ENCODE data around the genes C6orf136 and HLA-B.

DNA sequence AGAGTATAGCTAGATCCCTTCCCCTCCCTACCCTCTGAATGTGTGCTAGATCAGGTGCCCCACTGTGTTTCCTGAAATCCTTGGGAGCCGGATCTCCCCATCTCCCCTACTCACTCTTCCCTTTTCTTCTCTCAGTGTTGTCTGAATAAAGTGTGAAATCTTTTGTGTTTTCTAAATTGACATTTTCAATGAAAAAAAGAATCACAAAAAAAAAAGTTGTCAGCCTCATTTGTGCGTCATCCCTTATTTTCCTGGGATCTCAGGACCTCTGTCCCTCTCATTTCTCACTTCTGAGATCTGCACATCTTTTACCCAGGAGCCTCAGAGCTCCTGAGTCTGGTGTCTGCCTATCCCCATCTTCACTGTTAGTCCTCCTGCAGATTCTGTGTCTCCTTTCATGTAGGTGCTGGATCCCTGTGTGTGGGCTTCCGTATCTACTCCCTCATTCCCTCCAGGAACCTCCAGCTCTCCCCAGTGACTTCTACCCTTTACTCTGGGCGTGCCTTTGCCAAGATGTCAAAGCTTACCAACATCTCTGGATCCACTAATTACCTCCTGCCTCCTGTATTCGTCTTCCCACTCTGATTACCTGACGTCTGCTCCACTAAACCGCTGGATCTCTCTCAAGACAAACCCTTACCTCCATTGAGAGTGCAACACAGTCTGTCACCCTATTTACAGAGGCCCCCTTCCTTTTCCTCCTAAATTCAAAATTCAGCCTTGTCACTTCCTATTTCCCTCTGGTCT lies 2.3 kb upstream of the C6orf136 start:
- PRO-cap: no peak
- RRBS: no CpG with 5 or more reads among the region's 7 CpGs

DNA sequence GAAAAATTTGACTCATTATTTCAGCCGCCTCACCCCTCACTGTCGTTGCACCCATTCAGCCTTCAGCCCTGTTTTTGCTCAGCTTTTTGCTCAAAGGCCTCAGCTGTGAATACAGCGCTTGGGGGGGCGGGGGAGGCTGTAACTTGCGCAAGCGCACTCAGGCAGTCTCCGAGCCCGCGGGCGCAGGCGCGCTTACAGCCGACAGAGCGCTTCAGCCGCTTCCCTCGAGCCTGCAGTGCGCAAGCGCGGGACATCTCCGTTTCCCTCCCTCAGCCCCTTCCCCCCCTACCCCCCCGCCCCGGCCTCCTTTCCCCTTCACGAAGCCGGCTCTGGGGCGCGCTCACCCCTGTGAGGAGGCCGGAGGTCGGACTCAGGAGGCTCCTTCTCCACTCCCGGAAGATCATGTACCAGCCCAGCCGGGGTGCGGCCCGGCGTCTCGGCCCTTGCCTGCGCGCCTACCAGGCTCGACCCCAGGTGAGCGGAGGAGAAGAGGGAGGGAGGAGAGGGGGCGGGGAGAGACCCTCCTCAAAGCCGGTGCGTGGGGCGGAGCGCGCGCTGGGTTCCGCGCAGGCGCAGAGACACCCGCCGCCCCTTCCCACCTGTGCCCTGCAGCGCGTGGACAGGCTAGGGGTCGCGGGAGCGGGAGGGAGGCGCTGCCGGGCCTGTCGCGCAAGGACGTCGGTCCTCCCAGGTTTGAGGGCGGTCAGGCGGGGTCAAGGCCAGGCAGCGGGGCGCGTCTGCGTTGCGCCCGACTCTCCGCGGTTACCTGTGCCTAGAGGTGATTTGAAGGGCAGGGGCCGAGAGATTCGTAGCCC lies at the start of gene C6orf136:
Gene C6orf136, plus strand, starts transcription at position 304 of the 815 bp plus-strand sequence.
- PRO-cap: bidirectional peak, plus-strand start at position 339 of the sequence, minus-strand start at position 462 of the sequence
- RRBS: 5% methylated on average over 16 of the region's 73 CpGs

DNA sequence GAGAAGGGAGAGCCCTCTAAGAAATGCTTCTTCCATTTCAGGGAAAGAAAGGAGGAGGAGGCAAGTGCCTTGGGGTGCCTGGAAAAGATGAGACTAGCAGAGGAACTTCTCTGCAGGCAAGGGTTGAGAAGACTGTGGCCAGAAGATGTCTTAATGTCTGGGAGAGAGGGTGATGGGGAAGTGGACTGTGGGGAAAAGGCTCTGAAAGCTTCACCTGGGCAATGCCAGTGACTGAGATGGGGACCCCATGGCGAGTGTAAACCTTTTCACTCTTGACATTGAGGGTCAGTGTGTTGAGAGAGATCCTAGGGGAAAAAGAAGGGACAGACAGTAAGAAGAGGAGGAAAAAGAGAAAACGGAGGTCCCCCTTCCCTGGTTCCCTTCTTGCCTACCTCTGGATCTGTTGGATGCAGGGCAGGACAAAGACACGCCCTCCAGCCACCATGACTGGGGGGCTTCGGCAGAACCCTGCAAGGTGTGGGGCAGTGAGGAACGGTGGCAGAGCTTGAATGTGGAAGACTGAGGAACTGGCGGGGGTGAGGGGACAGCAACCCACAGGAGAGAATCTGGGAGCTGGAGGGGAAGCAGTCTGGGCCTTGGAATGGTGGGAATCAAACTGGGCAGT lies 975 bp downstream of the FLOT1 start:
- PRO-cap: no peak
- RRBS: no CpG with 5 or more reads among the region's 6 CpGs

GRCh38 chr6:30765359-30765820 lies 21.0 kb upstream of the IER3 start:
- PRO-cap: no peak
- RRBS: no CpG with 5 or more reads among the region's 2 CpGs

DNA sequence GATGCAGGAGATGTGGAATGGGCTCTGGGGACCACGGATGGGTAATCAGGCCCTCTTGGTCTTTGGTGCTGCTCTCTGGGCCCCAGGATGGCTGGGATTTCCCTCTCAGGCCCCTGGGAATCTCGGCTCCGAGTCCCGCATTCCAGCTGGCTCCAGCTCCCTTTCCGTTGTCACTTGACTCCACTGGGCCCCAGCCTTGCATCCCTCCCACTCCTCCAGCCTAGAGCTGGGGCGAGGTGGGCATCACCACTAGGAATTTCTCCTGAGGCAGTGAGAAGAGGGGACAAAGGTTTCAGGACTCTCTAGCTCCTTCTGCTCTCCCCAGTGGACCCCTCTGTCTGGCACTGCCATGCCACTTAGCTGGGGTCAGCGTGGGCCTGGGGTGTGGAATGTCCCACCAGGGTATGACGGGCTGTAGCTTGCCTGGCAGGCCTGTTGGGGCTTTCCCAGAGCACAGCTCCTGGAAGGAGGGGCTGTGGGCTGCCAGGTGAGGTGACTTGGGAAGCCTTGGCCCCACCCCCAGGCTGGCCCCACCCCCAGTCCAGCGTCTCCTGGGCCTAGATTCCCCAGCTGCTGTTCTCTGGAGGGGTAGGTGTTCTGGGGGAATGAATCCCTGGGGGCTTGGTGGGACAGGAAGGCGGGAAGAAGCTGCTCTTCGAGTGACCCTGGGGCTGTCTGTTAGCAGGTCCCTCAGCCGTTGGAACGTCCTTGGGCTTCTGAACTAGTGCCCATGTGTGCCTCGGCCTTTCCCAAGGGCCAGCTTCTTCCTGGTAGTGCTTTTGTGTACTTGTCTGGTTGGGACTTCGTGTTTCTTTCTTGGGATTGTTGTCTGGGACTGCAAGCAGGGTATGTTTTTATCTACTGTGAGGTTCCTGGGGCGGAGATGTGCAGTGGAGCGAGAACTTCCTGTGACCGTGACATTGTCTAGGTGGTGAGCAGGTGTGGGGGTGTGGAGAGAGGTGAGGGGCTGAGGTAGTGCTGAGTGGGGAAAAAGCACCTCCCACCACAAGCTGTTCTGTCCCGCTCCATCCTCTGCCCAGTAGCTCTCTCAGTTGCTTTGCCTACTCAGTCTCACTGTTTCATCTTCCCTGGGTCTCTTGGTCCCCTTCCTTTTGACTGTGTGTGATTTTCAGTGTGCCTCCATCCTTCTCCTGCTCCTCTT lies 1.5 kb upstream of the DDR1 start:
- PRO-cap: bidirectional peak, plus-strand start at position 539 of the sequence, minus-strand start at position 455 of the sequence
- RRBS: no CpG with 5 or more reads among the region's 19 CpGs

GRCh38 chr6:30890212-30890773 lies 6.0 kb downstream of the DDR1 start:
- PRO-cap: no peak
- RRBS: no CpG with 5 or more reads among the region's 8 CpGs

DNA sequence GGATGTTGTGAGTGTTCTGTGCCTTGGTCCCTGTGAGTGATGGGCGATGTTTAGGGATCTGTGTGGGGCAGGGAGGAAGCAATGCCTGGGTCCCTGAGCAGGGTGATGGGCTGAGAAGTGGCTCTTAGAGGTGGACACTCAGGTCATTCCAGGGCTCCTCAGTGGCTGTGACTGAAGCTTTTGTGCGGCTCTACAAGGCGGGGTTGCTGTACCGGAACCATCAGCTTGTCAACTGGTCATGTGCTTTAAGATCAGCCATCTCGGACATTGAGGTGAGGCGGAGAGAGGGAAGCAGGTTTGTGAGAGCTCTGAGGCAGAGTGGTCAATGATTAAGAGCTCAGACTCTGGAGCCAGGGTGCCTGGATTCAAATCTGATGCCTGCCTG lies 2.9 kb downstream of the VARS2 start:
- PRO-cap: no peak
- RRBS: no CpG with 5 or more reads among the region's 6 CpGs

- PRO-cap: no peak
- RRBS: no CpG with 5 or more reads among the region's 3 CpGs
These were observed 217 bp upstream of the MUC21 start for GRCh38 chr6:30983374-30983628.

- PRO-cap: no peak
- RRBS: no CpG with 5 or more reads among the region's 8 CpGs
These were observed 11.6 kb upstream of the MUC22 start for GRCh38 chr6:30998672-30999105.

GRCh38 chr6:31053224-31053587 lies 42.9 kb downstream of the MUC22 start:
- PRO-cap: no peak
- RRBS: no CpG with 5 or more reads among the region's 4 CpGs

GRCh38 chr6:31079575-31080098 lies 32.7 kb downstream of the C6orf15 start:
- PRO-cap: no peak
- RRBS: 19% methylated on average over 4 of the region's 16 CpGs

DNA sequence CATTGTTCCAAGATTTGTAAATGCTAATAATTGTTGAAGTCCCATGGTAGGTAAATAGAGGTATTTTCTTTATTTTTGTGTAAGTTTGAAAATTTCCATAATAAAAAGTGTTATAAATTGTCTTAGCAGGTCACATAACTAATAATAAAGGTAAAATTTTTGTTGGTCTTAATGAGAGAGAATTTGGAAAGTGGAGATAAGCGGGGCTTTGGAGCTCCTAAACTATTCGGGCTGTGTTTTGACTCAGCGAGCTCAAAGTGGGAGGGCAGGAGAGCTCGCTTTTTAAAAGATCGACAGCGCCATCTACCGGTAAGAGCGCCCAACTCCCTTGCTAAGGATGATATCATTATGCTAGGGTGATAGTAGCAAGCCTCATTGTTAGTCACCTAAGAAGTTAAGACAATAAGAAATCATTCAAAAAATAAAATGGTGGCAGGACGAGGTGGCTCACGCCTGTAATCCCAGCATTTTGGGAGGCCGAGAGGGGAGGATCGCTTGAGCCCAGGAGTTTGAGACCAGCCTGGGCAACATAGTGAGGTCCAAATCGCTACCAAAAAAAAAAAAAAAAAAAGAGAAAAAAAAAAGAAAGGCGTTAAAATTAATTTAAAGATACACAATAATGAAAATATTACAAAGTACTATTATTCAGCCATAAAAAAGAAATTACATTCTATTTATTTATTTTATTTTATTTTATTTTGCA lies 24.8 kb downstream of the C6orf15 start:
- PRO-cap: no peak
- RRBS: no CpG with 5 or more reads among the region's 14 CpGs

- PRO-cap: no peak
- RRBS: no CpG with 5 or more reads among the region's 9 CpGs
These were observed 622 bp downstream of the PSORS1C1 start for GRCh38 chr6:31114939-31115905.

- PRO-cap: no peak
- RRBS: 75% methylated on average over 4 of the region's 32 CpGs
These were observed 5.8 kb upstream of the PSORS1C2 start for GRCh38 chr6:31144270-31145464.

GRCh38 chr6:31356563-31357249 lies at the start of gene HLA-B:
HLA-B (minus strand) TSS chr6:31357179.
- PRO-cap: bidirectional peak, plus-strand start at chr6:31357319, minus-strand start at chr6:31357175
- RRBS: 4% methylated on average over 13 of the region's 70 CpGs

GRCh38 chr6:31539071-31539349 lies 2.8 kb downstream of the DDX39B start:
- PRO-cap: no peak
- RRBS: no CpG with 5 or more reads among the region's 1 CpG

- PRO-cap: no peak
- RRBS: no CpG with 5 or more reads among the region's 14 CpGs
These were observed 806 bp downstream of the DDX39B start for GRCh38 chr6:31540937-31541456.

DNA sequence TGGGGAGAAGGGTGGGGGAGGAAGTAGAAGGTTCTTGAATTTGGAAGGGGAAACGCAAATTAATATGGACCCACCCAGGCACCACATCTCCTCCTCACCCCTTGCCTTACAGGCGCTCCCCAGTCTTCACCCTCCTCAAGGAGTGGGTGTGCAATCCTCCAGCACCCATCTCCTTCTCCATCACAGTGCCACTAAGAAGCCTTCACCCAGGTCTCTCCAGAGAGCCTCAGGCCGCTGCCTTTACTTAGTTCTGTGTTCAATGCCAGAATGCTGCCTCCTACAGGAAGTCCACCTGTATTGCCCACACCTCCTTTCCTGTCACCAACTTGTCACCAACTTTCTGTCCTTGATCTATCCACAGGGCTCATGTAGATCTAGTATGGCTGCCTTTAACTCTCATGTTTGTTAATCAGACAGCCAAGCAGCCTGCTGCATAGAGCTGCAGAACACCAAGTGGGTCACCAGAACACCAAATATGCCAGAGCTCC lies 601 bp upstream of the LST1 start:
- PRO-cap: no peak
- RRBS: no CpG with 5 or more reads among the region's 3 CpGs

GRCh38 chr6:31586409-31587442 lies 649 bp downstream of the LST1 start:
- PRO-cap: no peak
- RRBS: no CpG with 5 or more reads among the region's 14 CpGs

DNA sequence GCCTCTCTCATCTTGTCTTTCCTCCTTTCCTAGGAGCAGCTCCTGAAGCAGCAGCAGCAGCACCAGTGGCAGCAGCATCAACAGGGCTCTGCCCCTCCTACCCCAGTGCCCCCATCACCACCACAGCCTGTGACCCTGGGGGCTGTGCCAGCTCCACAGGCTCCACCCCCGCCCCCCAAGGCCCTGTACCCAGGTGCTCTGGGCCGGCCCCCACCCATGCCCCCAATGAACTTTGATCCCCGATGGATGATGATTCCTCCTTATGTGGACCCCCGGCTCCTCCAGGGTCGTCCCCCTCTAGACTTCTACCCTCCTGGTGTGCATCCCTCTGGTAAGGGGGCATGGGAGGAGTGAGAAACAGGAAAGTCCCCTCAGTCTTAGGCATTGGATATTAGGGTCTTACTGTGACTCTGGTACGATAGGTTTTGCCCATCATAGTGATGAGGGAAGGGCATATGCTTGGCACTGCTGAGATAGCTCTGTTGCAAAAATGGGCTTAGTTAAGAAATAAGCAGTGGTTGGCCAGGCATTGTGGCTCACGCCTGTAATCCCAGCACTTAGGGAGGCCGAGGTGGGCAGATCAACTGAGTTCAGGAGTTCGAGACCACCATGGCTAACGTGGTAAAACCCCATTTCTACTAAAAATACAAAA lies 9.1 kb downstream of the PRRC2A start:
- PRO-cap: no peak
- RRBS: no CpG with 5 or more reads among the region's 10 CpGs

All from Caco-2 (cell line).